Rectum (tissue), 1 donor: Measurements from ENCODE around the gene ZNF512B.

DNA sequence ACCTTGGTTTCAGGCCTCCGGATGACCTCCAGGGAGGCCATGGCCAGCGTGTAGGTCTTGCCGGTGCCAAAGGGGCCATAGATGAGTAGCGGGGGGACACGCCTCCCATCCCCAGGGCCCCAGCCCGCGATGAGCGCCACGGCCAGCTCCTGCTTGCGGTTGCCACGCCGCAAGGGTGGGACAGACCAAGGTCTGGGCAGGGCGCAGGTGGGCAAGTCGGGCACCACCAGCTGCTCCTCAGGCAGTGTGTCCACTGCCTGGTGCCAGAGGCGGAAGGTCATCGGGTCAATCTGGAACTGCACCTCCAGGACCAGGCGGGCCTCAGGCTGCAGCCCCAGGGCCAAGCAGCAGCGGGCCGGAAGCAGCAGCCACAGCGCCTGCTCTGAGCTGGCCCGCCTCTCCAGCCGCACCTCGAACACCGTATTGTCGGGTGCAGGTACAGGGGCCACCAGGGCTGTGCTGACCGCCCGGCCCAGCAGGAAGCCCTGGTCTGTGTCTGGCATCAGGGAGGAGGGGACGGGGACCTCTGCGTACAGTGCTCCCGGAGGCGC is 5.6 kb downstream of the HELZ2 start:
- PRO-cap, result no peak

GRCh38 chr20:63569748-63570318 is 4.2 kb downstream of the HELZ2 start:
- PRO-cap, result no peak

- PRO-cap, result no peak
Measured at GRCh38 chr20:63572054-63572709, 1.9 kb downstream of the HELZ2 start.

DNA sequence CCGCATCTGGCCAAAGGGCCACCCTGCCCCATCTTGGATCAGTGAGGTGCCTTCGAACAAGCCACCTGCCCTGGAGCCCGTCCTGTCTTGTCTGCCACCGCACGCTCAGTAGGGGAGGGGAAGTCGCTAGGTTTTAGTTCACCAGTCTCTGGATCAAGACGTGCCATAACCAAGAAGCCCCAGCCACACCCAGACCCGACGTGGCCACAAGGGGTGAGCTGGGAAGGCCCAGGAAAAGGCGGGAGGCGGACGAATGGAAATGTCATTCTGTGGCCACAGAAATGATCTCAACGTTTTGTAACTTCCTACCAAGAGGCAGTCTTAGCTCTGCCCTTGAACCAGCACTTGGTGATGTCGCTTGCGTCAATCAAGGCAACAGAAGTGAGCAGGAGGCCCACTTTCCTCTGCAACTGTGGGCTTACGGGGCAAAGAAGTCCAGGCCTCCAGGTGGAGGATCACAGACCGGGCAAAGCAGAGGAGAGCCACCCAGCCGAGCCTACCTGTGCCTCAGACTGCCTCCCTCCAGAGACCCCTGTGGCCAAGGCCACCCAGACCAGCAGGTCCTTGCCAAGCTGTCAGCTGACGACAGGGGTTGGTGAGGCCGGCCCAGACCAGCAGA is 14.5 kb downstream of the GMEB2 start:
- PRO-cap, result no peak

GRCh38 chr20:63627857-63629078 is 1.4 kb upstream of the GMEB2 start:
- PRO-cap, result bidirectional peak, plus-strand start at chr20:63628504, minus-strand start at chr20:63628403

DNA sequence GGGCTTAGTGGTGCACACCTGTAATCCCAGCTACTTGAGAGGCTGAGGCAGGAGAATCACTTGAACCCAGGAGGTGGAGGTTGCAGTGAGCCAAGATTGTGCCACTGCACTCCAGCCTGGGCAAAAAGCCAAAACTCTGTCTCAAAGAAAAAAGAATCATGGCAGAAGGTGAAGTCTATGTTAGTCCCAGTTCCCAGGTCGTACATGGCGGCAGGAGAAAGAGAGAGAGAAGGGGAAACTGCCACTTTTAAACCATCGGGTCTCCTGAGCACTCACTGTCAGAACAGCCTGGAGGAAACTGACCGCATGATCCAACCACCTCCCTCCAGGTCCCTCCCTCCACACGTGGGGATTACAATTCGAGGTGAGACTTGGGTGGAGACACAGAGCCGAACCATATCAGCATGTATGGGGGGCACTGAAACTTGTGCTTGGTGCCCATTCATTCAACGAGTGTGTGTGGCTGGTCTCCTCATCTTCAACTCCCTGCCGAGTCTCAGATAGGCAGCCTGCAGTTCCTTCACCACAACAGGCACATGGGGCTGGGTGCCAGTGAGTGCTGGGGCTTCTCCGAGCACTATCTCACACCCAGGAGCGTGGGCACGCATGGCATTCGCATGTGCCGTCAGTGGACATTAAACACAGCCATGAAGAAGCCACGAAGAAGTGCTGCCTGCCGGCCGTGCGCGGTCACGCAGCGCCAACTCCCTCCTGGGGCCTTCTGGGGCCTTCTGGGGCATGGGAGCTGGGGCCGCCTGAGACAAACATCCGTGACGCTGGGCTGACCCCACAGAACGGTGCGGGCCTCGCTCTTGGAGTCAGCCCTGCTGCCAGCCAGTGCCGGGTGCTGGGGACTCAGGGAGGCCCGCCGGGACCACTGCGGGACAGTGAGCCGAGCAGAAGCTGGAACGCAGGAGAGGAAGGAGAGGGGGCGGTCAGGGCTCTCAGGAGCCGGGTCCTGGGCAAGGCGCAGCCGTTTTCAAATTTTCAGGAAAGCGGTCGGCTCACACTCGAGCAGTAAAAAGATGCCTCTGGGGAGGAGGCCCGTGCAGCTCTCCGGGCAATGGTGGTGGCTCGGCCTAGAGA is 775 bp upstream of the RTEL1 start:
- PRO-cap, result unidirectional peak, plus-strand start at position 837 of the sequence

DNA sequence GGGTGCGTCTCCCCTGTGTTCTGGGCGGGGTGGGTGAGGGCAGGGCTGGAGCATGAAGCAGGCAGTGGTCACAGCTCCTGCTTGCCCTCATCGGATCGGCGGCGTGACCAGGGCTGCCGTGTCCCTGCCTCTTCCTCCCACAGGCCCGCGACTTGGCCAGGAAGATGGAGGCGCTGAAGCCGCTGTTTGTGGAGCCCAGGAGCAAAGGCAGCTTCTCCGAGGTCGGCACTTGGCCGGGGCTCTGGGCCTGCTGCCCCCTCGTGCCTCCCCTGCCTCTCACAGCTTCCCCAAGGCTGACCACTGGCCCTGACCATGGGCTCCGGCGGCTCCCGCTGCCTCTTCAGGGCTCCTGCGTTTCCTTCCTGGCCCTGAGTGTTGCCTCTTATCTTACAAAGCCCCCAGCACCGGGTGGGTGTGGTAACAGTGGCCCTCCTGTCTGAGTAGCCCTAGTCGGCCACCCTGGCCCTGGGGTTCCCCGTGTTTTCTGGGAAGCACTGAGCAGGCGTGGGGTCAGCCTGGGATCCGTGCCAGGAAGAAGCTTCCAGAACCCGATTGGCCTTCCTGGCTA is 8.0 kb upstream of the TNFRSF6B start:
- PRO-cap, result unidirectional peak, minus-strand start at position 360 of the sequence

- PRO-cap, result no peak
Measured at GRCh38 chr20:63694397-63695080, 1.9 kb upstream of the TNFRSF6B start.

- PRO-cap, result unidirectional peak, minus-strand start at chr20:63698127
Measured at GRCh38 chr20:63697996-63698760, 1.7 kb downstream of the TNFRSF6B start.

- PRO-cap, result unidirectional peak, minus-strand start at chr20:63740908
Measured at GRCh38 chr20:63740621-63741735, 1.4 kb downstream of the SLC2A4RG start.

DNA sequence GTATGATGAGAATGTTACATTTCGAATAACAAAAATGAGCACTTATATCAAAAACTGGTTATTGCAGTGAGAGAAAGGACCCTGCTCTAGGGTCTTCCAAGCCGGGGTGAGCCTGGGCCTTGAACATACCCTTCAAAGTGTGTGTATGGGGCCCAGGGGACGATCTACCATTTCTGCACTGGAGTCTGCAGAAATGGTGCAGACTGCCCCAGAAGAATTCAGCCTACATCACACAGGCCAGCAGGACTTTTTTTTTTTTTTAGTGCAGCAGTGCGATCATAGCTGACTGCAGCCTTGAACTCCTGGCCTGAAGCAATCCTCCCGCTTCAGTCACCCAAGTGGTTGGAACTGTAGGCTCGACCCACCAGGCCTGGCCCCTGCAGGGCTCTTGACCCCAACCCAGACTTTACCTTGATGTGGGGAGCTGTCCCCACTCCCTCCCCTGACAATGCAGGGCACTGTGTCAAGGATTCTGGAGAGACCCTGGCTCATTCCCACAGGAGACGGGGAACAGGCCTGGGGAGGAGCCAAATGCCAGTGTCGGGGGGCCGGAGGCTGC is 3.9 kb upstream of the ABHD16B start:
- PRO-cap, result no peak

DNA sequence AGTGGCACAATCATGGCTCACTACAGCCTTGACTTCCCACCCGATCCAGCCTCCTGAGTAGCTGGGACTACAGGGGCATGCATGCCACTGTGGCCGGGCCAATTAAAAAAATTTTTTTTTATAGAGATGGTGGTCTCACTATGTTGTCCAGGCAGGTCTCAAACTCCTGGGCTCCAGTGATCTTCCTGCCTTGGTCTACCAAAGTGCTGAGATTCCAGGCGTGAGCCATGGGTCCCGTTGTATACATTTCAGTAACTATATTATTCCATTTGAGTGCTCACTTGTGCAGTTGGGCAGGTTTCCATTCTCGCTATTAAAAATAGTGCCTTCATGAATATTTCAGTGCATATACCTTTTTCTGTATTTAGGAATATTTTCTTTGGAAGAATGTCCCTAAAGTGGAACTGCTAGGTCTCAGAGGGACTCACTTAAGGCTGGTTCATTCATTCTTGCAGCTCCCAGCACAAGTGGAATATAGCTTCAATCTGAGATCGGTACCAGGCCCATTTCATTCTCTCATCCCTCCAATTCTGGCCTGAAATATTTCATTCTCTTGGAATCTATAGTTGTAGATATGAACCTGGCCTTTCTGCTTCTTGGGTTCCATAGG is 1.3 kb upstream of the DNAJC5 start:
- PRO-cap, result no peak

GRCh38 chr20:63894103-63894826 is 661 bp upstream of the DNAJC5 start:
- PRO-cap, result bidirectional peak, plus-strand start at chr20:63894624, minus-strand start at chr20:63894566

GRCh38 chr20:63901226-63901748 is 6.4 kb downstream of the DNAJC5 start:
- PRO-cap, result no peak

GRCh38 chr20:63938425-63938877 is 17.8 kb downstream of the UCKL1 start:
- PRO-cap, result no peak

DNA sequence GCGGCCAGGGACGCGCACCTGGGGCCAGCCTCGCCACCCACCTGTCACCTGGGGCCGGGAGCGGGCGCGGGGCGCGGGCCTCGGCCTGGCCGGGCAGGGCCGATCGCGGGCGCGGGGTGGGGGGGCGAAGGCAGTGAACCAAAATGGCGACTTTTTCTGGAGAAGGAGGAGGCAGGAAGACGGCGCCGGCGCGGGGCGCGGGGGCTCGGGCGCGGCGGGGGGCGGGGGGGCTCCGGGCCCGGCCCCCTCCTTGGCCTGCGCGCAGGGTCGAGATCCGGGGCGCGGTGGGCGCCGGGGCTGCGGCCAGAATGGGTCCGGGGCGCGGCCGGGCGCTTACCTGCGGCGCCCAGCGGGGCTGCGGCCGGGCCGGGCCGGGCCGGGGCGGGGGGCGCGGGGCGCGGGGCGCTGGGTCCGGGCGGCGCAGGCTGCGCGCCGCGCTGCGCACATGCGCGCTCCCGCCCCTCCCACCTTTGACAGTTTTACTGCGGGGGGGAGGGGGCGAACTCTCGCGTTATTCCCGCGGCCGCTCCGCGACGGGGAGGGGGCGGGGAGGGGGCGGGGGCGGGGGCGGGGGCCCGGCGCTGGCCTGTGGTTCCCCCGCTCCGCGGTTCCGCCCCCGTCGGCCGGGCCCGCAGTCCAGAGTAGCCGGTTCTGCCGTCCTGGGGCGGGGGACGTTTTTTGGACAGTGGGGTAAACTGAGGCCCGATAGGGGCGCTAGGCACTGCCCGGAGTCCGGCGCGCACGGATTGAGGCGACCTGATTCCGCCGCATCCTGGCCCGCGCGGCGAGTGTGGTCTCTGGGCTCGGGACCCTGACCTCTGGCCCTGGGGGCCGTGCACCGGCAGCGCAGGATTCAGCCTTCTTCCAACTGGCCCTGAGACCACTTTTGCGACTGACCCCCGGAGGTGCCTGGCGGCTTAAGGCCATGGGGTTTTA is at the start of gene ZNF512B:
ZNF512B (minus strand) TSS at position 454 of the 936 bp plus-strand sequence.
- PRO-cap, result unidirectional peak, plus-strand start at position 163 of the sequence; bidirectional peak, plus-strand start at position 619 of the sequence, minus-strand start at position 472 of the sequence

DNA sequence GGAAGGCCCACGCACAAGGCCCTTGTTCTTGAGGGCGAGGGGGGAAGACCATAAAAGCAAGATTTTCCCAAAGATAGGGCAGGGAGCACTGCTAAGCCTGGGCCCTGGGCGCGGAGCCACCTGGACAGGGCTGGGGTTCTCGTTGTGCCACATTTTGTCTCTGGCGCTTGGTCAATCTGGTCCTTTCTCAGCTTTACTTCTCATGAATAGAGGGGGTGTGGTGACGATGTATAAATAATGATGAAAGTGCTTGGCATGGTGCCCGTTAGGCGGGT is 4.8 kb downstream of the SAMD10 start:
- PRO-cap, result no peak

- PRO-cap, result no peak
Measured at GRCh38 chr20:64024182-64024734, 11.7 kb upstream of the C20orf204 start.

GRCh38 chr20:64050912-64051297 is 1.5 kb upstream of the SOX18 start:
- PRO-cap, result no peak

DNA sequence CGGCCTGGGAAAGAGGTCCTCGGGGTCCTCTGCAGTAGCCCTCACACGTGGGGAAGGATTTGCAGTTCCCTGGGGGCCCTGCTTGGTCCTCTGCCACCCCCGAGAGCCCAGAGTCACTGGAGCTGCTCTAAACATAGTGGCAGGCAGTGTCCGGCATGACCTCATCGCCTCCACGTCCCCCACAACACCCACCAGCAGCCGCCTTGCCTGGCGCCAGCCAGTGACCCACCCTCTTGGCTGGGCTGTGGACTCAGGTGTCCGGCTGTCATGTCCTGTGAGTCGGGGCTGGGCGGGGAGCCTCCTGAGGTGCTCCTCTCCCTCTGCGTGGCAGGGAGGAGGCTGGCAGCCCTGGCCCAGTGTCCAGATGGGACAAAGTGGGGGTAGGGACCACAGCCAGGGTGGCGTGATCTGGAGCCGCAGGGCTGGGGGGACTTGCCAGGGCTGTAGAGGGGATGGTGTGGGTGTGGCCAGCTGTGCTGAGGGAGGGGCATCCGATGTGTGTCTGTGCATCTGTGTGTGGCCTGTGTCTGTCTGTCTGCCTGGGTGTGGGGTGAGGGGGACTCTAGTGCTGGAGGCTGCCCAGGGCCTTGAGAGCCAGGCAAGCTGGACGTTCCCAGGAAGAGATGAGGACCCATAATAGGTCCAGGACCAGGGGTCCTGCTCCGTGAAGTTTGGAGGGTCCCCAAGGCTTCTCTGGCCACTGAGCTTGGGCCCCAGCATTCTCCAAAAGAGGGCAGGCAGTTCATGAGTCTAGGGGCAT is 2.2 kb upstream of the SOX18 start:
- PRO-cap, result bidirectional peak, plus-strand start at position 363 of the sequence, minus-strand start at position 107 of the sequence